ENCODE measurements around a stretch of chr12.

GRCh38 chr12:28245922-28247052, 56.0 kb downstream of the CCDC91 start:
- PRO-cap, result no peak

DNA sequence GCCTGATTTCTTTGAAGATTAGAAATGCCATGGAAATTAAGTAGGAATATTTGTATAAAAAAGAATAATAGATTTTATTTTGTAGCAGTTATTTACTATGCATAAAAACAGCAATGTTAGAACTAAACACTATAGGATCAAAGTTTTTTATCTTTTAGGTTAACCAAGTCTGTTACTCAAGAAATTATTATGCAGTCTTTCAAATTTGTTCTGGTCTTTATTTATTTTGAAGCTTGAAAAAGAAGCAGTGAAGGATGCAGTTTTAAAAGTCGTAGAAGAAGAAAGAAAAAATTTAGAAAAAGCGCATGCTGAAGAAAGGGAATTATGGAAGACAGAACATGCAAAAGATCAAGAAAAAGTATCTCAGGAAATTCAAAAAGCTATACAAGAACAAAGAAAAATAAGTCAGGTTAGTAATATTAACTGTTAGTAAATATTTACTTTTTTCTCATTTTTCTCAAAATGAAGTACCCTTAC, 262.0 kb downstream of the CCDC91 start:
- PRO-cap, result no peak

GRCh38 chr12:28640472-28640739, 450.1 kb downstream of the CCDC91 start:
- PRO-cap, result no peak

GRCh38 chr12:29208496-29209275, 59.6 kb downstream of the FAR2 start:
- PRO-cap, result no peak

DNA sequence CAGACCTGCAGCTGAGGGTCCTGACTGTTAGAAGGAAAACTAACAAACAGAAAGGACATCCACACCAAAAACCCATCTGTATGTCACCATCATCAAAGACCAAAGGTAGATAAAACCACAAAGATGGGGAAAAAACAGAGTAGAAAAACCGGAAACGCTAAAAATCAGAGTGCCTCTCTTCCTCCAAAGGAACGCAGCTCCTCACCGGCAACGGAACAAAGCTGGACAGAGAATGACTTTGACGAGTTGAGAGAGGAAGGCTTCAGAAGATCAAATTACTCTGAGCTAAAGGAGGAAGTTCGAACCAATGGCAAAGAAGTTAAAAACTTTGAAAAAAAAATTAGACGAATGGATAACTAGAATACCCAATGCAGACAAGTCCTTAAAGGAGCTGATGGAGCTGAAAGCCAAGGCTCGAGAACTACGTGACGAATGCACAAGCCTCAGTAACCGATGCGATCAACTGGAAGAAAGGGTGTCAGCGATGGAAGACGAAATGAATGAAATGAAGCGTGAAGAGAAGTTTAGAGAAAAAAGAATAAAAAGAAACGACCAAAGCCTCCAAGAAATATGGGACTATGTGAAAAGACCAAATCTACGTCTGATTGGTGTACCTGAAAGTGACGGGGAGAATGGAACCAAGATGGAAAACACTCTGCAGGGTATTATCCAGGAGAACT, 57.2 kb downstream of the ERGIC2 start:
- PRO-cap, result no peak

GRCh38 chr12:29338319-29339089, 42.5 kb downstream of the ERGIC2 start:
- PRO-cap, result no peak

DNA sequence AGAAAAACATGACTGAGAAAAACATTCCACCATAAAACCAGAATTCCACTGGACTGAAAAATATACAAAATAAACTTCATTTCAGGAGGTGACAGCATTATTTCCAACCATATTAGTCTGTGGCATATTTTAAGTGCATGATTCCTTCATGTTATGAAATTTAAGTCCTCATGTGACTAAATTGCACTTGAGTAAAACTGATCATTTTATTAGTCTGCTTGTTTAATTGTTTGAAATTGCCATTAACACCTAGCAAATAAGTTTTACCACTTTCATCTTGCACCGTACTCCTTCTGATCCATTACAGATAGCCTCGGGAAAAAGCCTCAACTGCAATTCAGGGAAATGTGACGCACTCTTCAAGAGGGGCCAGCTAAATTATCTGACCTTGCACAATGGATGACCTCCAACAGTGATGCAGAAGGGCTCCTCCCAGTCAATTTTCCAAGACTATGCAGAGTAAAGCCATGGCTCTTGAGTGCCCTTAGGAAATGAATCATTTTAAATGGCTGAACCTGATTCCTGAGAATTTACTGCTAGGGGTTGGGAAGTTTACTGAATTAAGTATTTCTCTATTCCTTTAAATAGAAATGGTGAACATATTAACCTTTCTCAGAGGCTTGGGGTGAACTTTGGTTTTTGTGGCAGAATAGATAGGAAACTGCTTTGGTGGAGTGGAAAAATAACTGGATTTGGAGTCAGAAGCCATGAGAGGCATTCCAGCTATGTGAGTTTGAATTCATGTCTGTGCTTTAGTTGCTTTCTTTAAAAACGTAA, 64.6 kb upstream of the OVCH1 start:
- PRO-cap, result no peak

DNA sequence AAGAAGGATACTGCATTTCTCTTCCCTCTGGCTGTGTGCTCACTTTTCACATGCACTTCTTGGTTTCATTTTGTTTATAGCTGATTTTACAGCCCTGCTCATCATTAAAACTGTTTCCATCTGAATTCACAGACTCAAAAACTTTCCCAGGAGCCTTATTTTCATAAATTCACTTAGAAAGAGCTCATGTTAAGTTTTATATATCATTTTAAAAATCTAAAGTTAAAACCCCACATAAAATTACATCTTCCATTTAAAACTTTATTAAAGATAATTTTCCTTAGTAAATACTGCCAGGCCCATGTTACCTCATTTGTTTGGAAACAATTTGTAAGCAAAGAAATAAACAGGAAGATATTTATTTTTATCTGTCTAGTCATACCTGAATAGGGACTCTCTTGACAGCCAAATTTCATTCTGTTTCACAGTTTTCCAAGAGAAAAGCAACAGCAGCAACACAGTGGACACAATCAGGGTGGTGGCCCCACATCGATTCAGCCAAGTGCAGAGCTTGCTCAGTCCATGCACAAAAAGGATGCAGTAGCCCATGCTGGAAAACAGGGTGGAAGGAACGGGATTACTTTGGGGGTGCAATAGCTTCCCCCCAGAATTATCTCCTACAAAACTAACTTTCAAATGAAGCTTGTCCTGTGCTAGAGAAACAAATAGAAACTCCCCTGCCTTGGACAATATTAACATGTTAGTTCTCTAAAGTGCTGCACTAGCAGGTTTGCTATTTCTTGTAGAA, 85.7 kb upstream of the OVCH1 start:
- PRO-cap, result no peak

GRCh38 chr12:29741417-29742119, 42.2 kb downstream of the TMTC1 start:
- PRO-cap, result no peak

DNA sequence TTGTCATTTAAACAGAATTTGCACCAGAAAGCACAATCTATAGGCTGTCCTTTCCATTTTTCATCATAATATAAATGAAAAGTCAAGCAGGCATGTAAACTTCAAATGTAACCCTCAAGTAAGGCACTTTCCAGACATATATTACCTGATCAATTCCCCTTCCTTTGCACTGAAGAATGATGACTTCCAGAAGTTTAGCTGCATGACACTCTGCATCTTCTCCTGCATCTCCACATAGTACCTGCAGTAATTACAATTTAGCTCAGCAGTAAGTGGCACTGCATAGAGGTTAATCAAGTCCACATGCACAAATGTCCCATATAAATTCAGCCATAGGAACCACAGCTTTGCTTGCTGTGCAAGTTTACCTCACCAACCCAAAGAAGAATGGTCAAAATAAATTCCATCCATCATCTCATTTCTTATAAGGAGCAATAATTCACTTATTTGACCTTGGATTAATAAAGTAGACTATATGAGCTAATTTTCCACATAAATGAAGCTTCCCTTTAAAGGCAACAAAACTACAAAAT, 46.6 kb downstream of the IPO8 start:
- PRO-cap, result no peak

DNA sequence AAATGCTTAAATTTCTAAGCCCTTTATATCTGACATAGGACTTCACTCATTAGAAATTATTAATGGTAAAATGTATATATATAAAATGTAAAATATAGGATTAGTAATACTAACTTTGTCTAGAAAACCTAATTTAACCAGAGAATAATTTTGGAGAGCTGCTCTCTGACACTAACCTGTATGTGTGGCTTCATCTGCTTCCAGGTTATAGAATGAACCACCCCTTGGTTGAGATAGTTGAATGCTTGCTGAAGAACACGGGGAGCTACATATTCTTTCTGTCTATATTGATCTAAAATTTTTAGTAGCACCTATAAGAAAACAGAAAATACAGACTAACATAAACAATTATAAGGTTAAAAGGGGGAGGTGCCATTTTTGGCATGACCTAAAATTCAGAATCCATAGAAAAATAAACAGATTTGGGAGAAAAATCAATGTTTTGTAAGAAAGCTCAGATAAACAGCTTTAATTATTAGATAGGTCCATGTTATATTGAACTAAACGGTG, 24.8 kb downstream of the IPO8 start:
- PRO-cap, result no peak

GRCh38 chr12:30945863-30946250, 19.3 kb downstream of the TSPAN11 start:
- PRO-cap, result no peak

GRCh38 chr12:31426068-31426579, 100.2 kb upstream of the SINHCAF start:
- PRO-cap, result no peak

GRCh38 chr12:31718493-31719009, 10.3 kb downstream of the AMN1 start:
- PRO-cap, result no peak

GRCh38 chr12:31874877-31875909, 83.1 kb upstream of the H3-5 start:
- PRO-cap, result unidirectional peak, minus-strand start at chr12:31875751

DNA sequence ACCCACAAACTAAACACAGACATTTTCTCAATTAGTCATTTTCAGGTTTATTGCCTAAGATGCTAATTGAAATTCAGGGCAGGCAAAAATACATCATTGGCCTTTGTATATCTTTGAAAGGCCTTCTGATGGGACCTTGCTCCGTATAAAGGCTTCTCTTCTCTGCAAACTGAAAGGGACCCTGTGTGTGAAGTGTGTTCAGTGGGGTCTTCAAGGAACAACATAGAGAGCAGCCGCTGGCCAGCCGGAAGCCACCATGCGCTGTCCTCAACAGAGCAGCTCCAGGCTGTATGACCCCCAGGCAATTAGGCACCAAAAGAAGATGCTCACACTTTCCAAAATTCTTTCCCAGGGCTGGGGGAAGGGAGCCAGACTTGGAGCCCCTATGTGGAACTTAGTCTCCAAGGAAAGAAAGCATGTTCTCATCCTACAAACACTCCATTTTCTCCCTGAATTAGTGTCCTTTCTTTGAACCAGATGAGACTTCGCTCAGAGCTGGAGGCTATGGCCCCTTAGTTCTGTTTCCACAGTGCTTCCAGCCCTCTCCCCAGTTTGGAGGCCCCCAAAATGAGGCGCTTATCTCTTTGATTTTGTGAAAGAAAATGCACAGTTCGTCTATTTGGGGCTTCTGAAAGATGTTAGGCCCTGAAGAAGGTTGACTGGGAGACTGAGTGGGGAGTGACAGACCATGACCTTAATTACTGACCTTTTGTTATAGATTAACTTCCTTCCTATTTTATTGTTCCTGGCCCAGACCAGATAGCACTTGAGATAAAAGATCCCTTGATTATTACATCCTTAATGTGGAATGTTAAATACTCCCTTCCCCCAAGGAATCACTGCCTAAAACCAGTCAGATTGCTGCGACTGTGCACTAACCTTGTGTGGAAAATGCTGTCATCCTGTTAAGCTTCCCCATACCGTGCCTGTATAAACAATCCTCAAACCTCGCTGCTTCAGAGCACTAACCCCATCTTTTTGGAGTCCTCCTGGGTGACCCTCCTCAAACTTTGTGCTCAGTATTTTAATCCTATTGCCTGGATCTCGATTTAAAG, 128.3 kb upstream of the FGD4 start:
- PRO-cap, result no peak

GRCh38 chr12:32497762-32498132, 98.4 kb downstream of the FGD4 start:
- PRO-cap, result no peak

- PRO-cap, result no peak
These were observed 110.9 kb upstream of the DNM1L start for GRCh38 chr12:32568282-32568552.

GRCh38 chr12:32580874-32581471, 98.1 kb upstream of the DNM1L start:
- PRO-cap, result no peak

DNA sequence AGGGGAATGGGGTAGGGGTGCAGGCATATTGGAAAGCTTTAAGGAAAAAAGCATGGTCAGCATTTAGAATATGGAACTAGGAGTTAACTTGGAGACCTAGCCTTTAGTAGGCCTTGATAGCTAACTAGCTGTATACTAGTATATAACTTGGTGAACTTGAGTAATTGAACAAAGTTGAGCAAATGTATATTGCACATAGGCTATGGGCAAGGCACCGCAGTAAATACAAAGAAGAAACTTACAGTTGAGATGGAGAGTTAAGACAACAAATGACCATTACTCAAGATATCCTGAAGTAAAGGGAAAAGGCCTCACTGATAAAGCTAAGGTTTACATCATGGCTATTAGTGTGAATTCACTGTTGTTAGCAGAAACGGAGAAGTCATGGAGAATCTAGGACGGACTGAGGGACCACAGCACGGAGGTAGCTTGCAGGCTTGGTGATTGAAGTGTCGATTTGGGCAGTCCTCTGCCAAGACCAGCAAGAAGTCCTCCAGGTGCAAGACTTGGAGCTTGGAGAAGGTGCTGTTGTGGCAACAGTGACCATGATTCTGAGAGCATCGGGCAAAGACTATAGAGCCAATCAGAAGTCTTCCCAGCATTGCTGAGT, 90.9 kb upstream of the DNM1L start:
- PRO-cap, result no peak